ENCODE measurements around a stretch of chr1.

DNA sequence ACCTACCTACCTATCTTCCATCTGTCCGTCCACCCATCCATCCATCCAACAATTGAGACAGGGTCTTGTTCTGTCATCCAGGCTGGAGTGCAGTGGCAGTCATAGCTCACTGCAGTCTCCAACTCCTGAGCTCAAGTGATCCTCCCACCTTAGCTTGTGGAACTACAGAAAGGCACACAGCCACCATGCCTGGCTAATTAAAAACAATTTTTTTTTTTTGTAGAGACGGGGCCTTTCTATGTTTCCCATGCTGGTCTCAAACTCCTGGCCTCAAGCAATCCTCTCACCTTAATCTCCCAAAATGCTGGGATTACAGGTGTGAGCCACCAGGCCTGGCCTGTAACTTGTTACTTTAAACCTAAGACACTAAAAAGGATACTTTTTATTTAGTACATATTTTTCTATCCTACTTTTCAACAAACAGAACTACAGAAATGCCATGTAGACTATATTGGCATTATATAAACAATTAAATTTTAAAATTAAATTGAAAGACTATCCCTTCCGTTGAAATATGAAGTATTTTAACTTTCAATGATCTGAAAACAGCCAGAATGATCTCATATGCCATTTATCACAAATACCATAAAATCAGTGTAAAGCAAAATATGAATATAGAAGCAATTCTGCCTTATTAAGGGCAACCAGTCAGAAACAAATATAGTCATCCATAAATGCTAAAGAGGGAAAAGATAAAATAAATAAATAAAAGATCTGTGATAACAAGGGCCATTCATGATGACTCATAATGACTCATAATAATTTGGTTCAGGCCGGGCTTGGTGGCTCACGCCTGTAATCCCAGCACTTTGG is 15.9 kb downstream of the NUCKS1 start:
- PRO-cap, result no peak

- PRO-cap, result no peak
Observed at GRCh38 chr1:205810071-205811280, 2.5 kb downstream of the SLC41A1 start.

- PRO-cap, result no peak
Observed at GRCh38 chr1:205812229-205812918, 624 bp downstream of the SLC41A1 start.

GRCh38 chr1:205813250-205814115 is 485 bp upstream of the SLC41A1 start:
- PRO-cap, result bidirectional peak, plus-strand start at chr1:205813350, minus-strand start at chr1:205813160; bidirectional peak, plus-strand start at chr1:205813900, minus-strand start at chr1:205813724

- PRO-cap, result no peak
Observed at GRCh38 chr1:205826559-205826832, 13.5 kb upstream of the SLC41A1 start.

DNA sequence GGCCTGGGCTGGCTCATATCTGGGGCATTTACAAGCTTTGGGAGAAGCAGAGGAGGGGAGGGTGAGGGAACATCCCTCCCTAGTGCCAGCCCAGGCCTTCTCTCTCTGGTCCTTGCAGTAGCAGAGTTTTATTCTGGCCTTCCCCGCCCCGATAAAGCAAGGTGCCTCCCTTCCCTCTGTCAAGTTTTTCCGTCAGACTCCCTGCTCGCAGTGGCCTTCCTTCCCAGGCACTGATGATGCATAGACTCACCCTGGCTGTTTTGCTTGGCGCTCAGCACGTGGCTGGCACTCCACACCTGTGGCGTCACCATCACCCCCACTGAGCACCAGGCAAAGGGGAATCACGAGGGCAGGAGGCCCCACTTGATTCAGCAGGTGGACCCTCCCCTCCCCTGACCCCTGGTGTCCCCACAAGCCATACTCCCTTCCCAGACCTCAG is 7.4 kb downstream of the SLC26A9 start:
- PRO-cap, result no peak

- PRO-cap, result no peak
Observed at GRCh38 chr1:205976689-205977177, 26.5 kb downstream of the RAB7B start.

DNA sequence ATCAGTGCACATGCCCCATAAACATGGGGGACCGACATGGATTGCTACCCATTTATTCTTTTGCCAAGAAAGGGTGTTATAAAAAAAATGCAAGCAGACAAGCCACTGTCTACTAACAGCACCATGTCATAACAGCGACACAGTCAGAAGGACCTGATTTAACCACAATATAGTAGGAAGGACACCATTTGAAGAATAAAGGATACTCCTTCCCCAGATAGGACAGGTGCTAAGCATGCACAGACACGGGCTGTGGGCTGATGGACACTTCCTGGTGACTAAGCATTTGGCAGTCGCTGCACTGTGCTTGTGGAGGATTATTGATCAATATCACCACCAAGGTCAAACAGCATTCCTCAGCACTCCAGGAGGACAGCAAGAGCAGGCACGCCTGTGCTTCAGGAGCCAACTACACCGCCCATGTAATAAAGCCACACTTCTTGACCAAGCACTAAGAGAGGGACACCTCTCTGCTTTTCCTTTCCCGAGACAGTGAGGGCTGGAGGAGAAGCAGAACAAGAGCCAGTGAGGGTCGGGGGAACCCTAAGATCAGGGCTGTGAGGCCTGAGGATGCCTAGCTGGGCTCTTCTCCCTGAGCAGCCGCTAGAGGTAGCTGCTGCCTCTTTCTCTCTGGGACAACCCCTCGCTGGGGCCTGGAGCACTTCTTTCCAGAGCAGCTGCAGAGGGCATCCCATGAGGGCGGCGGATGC is 19.3 kb downstream of the RAB7B start:
- PRO-cap, result no peak

- PRO-cap, result no peak
Observed at GRCh38 chr1:205998515-205998883, 4.7 kb downstream of the RAB7B start.

DNA sequence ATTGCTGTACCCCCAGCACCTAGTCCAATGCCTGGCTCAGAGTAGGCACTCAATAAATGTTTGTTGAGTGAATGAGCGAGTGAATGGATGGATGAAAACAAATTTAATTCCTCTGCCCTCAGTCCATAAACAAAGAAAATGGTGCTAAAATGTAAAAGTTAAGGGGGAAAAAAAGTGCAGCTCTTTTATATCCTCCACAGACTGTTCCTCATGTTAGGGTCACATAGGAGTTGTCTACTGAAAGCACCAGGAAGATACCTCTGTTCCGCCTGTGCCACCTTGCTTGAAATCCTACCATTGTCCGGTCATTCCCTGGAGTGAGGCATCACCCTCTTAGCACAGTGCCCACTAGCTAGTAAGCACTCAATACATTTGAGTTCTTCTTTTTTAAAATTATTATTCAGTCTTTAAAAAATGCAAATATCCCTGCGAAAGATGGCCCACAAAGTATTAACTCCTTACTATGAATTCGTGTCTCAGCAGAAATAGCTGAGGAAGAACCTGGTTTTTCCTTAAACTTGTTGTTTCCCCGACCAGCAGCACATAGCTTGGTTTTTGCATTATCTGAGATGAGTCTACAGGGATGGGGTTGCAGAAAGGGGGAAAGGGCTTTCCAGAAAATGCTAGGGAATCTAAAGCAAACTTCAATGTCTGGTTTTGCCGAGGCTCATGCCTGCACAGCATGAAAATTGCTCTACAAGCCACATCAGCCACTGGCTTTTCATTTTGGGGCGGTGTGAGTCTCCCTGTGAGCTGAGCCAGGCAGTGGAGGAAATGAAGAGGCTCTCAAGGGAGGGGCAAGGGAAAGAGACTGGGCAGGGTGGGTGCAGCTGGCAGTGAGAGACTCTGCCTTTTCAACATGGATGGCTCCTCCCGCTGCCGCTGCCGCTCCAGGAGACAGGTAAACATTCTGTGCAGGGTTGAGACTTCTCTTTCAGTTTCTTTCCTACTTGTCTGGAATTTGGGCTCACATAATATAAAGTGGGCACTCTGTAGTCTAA is 11.0 kb upstream of the CTSE start:
- PRO-cap, result unidirectional peak, plus-strand start at position 808 of the sequence; unidirectional peak, plus-strand start at position 839 of the sequence

DNA sequence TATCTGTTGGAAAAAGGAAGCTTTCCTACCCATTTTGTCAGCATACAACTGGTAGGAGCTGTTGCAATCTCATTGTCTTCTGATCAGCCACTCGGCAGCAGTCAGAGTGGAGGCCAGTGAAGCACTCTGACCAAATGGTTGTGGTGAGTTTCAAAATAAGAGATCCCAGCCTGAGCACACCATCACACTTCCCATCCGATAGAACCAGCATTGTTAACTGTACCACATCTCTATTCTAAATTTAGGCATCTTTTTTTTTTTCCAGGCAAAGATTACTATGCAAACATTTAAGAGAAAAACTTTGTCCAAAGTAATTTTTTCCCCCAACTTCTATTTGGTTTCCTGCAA is 90.1 kb upstream of the IKBKE start:
- PRO-cap, result no peak

- PRO-cap, result no peak
Observed at GRCh38 chr1:206455294-206456432, 14.6 kb upstream of the IKBKE start.

- PRO-cap, result no peak
Observed at GRCh38 chr1:206471554-206471915, 1.3 kb downstream of the IKBKE start.

DNA sequence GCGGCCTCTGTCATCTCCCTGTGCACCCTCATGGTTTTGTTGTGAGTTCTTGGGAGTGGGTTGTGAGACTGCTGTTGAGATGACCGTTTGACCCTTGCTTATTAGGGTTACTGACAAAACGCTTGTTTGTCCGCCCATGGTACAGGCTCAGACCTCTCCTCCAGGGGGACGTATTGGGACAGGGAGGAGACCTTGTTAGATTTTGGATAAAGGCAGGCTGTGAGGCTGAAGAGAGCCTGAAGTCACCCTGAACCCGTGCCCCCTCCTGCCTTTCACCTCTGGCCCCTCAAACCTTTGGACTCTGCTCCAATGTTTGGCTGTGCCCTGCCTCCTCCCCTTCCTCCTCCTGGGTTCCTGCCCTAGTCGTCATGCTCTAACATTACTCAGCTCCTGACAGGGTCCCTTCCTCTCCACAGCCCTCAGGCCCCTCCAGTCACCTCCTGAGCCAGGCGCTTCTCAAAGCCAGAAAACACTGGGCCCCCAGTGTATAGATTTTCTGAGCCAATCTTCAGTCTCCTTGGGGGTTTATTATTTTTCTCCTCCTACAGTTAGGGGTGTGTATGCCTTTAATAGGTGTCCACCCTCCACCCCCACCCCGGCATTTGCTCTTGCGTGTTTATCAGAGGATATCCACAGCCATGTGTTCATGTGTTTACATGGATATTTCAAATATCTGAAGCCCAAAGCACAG is 1.2 kb downstream of the RASSF5 start:
- PRO-cap, result no peak

- PRO-cap, result unidirectional peak, minus-strand start at chr1:206559274; bidirectional peak, plus-strand start at chr1:206559323, minus-strand start at chr1:206559274; bidirectional peak, plus-strand start at chr1:206559627, minus-strand start at chr1:206559574
Observed at GRCh38 chr1:206559138-206560074, 52.1 kb downstream of the RASSF5 start.

GRCh38 chr1:206573291-206574504 is 38.6 kb downstream of the EIF2D start:
- PRO-cap, result no peak

GRCh38 chr1:206701960-206702673 is 17.4 kb downstream of the MAPKAPK2 start:
- PRO-cap, result no peak

- PRO-cap, result unidirectional peak, minus-strand start at chr1:206703869
Observed at GRCh38 chr1:206703026-206704173, 18.7 kb downstream of the MAPKAPK2 start.

DNA sequence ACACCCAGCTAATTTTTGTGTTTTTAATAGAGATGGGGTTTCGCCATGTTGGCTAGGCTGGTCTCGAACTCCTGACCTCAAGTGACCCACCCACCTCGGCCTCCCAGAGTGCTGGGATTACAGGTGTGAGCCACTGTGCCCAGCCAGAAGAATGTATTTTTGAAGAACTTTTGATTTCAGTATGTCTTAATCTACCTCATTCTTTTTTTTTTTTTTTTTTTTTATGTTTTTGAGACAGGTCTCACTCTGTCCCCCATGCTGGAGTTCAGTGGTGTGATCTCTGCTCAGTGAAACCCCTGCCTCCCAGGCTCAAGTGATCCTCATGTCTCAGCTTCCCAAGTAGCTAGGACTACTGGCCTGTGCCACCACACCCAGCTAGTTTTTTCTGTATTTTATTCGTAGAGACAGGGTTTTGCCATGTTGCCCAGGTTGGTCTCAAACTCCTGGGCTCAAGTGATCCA is 26.7 kb downstream of the MAPKAPK2 start:
- PRO-cap, result no peak

DNA sequence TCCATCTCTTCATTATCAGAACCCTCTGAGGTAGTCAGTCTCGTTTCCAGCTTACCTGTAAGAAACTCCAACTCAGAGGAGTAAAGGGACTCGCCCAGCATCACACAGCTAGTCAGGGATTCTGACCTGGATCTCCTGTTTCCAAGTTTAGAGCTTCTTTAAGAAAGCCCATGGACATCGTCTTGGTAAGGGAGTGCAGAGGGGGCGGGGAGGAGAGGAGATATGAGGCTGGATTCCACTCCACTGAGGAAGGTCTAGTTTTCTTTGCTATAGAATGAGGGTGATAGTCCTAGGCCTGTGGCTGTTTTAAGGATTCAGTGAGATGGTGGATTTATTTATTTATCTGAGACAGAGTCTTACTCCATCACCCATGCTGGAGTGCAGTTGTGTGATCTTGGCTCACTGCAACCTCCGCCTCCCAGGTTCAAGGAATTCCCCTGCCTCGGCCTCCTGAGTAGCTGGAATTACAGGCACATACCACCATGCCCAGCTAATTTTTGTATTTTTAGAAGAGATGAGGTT is 34.2 kb upstream of the IL19 start:
- PRO-cap, result no peak

All from colic lymph node (tissue), 1 donor.